ENCODE data around the gene KLHL36.

DNA sequence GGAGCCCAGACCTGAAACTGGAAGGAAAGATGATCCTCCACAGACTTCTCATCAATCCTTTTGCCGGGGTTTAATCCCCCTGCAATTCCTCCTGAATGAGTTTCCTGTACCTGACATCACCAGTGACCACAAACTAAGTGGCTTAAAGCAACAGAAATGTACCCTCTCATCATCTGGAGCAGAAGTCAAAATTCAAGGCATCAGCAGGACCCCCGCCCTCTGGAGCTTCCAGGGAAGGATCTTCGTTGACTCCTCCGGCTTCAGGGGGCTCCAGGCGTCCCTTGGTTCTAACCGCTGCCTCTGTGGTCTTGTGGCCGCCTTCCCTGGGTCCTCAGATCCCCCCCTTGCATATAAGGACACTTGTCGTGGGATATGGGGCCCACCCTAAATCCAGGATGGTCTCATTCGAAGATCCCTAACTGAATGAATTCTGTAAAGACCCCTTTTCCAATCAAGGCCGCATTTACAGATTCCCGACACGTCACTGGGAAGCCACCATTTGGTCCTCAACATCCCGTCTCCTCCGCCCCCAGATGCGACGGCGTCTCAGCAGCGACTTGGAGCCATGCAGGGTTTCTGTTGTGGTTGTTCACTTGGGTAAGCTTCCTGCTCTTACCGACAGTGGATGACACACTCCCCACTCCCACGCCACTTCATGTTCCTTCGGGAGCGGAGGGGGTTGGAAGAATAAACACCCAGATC, 19.4 kb upstream of the OSGIN1 start:
- PRO-cap, result no peak

- PRO-cap, result unidirectional peak, plus-strand start at chr16:83939674
Observed at GRCh38 chr16:83939094-83939819, 13.8 kb upstream of the OSGIN1 start.

GRCh38 chr16:83963190-83963931, 4.7 kb upstream of the NECAB2 start:
- PRO-cap, result no peak

DNA sequence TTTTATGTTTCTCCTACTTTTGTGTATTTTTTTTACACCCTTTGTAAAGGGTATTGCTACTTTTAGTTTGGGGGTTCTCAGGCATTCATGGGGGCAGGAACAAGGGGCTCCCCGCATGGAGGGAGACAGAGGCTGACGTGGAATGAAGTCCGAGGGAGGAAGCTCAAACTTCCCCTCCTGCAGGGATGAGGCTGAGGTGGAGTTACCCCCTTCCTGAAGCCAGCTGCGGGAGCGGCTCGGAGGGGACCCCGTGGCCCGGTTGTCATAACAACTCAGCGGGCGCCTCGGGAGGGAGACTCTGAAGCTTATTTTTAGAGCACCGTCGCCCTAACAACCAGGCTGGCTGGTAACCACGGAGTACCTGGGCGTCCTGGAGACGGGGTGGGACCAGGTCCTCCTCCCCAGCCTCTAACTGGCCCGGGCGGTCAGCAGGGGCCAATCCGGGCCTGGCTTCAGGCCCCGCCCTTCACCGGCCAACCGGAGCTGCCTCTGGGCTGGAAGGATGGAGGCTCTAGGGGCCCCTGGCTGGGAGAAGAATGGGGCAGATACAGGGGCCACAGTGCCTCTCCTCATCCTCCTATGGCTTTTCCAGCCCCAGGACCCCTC, 27.7 kb downstream of the NECAB2 start:
- PRO-cap, result no peak

GRCh38 chr16:84082005-84082602, 34.6 kb downstream of the MBTPS1 start:
- PRO-cap, result no peak

DNA sequence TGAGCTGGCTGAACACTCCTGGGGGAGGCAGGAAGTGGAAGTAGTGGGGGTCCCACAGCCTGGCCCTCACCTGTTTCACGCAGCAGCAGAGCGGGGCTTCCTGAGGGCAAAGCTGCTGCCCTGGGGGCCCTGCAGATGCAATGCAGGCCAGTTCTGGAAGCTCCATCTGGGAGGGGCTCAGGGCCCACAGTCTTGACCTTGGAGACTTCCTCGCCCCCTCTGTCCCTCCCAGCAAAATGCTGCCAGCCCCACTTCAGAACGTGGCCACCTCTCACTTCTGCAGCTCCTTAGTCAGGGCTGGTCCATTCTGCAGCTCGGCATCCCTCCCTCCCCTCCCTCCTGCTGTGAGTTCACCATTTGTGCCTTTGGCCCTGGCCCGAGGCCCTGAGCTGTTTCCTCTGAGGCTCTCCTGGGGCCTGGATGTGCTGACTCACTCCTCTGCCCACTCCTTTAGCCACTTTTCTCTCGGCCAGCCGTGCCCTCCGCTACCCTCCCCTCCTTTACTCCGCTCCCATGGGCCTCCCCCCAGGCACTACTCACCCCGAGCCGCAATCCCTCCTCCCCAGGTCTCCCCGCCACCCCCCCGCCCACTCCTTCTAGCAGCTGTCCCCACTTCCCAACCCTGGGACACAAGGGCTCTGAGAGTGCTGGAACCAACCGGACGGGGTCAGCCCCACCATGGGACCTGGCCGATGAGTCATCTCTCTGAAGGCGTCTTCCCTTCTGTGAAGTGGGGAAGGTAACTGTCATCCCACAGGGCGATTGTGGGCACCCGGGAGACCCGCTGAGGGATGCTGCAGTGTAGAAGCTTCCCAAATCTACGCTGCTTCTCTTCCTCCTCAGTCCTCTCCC, 11.6 kb downstream of the KCNG4 start:
- PRO-cap, result no peak

DNA sequence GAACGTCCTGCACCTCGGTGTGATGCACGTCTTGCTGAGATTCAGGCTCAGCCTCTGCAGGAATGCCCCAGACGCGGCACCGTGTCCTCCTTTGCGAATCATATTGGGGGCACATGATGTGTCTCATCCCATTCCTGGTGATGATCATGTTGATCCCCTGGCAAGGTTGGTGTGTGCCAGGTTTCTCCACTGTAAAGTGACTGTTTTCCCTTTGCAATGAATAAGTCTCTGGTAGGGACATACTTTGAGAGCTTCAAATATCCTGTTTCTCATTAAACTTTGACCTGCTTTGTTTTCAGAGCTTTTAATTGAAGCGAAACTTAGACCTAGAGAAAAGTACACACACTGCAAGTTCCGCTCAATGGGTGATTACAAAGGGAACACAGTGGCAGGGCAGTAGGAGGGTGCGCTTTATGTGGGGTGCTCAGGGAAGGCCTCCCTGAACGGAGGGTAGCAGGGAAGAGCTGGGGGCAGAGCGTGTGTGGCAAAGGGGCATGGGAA, 9.6 kb upstream of the ATP2C2 start:
- PRO-cap, result no peak

DNA sequence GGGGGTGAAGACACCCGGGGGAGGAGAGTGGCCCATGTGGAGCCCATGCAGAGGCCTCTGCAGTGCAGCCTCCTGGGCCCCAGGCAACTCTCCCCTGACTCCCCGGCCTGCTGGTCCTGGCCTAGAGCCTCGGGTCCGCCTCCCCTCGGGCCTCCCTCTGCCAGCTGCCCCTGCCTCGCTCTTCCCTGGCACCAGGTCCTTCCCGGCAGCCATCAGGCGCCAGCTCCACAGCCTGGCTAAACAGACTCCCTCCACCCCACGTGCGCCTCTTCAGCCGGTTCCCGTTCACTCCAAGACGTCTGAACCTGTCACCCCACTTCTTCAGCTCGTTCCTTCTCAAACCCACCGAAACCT, 538 bp upstream of the MEAK7 start:
- PRO-cap, result no peak

- PRO-cap, result no peak
Observed at GRCh38 chr16:84506175-84506712, 1.8 kb upstream of the MEAK7 start.

DNA sequence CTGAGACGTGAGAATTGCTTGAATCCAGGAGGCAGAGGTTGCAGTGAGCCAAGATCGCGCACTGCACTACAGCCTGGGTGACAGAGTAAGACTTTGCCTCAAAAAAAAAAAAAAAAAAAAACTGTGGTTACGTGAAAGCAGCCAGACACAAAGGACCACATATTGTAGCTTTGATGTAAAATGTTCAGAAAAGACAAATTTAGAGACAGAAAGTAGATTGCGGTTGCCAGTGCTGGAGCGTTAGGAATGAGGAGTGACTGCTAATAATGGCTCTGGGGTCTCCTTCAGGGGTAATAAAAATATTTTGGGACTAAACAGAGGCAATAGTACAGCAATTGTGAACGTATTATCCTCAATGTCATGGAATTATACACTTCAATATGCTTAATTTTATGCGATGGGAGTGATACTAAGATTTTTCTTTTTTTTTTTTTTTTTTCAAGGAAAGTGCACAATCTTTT, 4.1 kb upstream of the MEAK7 start:
- PRO-cap, result no peak

DNA sequence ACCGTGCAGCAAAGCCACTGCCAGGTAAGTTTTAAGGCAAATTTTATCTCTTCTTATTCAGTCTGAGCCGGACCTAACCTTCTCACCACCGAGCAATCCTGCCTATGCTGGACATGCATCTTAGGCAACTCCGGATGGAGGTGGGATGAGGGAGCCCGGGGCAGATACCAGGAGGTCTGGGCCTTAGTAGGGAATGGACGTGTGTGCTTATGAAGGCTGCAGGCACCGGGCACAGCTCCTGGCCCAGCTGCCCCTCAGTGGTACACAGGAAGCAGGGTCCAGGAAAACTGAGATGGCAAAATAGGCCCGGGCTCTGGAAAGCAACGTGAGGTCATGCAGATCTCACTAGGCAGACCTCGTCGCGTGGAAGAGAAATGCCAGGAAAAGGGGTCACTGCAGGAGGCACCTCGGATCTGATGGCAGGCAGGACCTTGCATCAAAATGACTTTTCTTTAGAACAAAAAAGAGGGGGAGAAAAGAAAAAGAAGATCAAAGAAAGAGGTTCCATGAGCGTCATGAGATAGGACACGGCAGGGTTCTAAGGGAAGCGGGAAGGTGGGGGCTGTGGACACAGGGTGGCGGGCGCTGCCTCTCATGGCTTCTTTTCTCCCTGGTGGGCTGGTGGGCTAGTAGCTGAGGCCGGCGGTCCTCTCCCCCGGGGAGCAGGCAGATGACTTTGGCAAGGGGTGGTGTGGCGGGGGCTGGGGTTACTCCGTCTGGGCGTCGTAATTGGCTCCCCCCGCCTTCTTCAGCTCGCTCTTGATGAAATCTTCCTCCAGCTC, 51.5 kb downstream of the COTL1 start:
- PRO-cap, result no peak

GRCh38 chr16:84583983-84584460, 33.9 kb downstream of the COTL1 start:
- PRO-cap, result no peak

GRCh38 chr16:84600635-84601408, 17.1 kb downstream of the COTL1 start:
- PRO-cap, result no peak

DNA sequence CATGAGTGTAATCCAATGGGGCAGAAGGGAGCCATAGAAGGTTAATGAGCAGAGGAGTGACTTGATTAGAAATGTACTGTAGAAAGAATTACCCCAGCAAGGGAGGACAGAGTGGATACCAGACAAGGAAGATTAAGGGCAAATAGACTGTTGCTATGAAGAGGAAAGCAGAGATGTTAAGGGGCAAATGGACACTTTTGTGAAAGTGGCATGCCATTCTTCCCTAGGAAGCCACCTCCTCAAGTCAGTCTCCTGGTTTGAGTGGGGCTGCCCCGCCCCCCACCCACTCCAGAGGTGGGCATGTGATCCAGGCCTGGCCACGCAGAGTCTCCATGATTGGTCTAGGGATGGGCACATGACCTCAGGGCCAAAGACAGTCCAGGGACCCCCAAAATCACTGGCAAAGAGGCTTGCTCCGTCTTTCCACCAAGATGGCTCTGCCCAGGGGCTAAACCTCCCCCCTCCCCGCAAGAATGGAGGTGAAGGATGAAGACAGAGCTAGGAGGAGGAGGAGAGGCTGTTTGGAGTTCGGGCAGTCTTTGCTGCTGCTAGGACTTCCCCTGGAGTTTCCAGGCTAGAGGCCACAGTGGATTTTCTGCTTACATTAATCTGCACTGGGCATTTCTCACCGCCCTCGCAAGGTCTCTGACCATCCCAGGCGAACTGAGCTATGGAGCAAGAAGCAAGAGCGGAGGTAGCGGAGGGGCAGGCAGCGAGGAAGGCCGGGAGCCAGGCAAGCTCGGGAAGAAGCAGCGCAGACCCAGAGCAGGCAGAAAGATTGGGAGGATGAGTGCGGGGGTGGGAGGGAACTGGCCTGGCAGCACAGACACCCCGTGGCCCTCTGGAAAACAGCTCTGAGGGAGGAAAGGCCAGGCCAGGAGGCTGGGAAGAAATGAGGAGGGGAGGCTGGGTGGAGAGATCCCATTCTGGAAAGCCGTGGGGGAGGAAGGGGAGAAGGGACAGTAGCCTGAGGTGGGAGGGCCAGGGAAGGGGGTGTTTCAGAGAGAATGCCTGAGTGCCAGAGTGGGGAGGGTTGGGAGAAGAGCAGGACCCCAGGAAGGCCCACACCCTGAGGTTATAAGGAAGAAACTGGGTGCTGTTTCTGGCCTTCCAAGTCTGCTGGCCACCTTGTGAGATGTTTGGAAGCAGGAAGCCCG, 3.9 kb downstream of the COTL1 start:
- PRO-cap, result no peak

- PRO-cap, result bidirectional peak, plus-strand start at chr16:84648522, minus-strand start at chr16:84648379
Observed at GRCh38 chr16:84647929-84648604, at the start of gene KLHL36. KLHL36 (plus strand) TSS chr16:84648511.

- PRO-cap, result bidirectional peak, plus-strand start at chr16:84648966, minus-strand start at chr16:84648889; bidirectional peak, plus-strand start at chr16:84649059, minus-strand start at chr16:84649060
Observed at GRCh38 chr16:84648605-84649934, 759 bp downstream of the KLHL36 start.

DNA sequence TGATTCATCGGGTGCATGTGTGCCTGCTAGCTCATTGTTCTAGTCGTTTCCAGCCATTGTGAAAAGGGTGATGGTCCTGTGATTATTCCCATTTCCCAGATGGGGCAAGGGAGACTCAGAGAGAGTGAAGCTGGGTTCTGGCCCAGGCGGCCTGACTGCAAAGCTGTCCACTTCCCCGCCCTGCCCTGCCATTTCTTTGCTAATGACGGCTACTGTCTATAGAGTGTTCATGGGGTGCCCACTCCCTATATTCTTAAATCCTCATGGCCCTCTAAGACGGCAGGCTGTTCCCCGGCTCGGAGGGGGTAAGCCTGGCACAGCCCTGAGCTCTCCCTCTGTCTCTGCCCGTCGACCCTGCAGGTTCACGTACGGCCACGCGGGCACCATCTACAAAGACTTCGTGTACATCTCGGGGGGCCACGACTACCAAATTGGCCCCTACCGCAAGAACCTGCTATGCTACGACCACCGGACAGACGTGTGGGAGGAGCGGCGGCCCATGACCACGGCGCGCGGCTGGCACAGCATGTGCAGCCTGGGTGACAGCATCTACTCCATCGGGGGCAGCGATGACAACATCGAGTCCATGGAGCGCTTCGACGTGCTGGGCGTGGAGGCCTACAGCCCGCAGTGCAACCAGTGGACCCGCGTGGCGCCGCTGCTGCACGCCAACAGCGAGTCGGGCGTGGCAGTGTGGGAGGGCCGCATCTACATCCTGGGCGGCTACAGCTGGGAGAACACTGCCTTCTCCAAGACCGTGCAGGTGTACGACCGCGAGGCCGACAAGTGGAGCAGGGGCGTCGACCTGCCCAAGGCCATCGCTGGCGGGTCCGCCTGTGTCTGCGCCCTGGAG, 13.1 kb downstream of the KLHL36 start:
- PRO-cap, result no peak

DNA sequence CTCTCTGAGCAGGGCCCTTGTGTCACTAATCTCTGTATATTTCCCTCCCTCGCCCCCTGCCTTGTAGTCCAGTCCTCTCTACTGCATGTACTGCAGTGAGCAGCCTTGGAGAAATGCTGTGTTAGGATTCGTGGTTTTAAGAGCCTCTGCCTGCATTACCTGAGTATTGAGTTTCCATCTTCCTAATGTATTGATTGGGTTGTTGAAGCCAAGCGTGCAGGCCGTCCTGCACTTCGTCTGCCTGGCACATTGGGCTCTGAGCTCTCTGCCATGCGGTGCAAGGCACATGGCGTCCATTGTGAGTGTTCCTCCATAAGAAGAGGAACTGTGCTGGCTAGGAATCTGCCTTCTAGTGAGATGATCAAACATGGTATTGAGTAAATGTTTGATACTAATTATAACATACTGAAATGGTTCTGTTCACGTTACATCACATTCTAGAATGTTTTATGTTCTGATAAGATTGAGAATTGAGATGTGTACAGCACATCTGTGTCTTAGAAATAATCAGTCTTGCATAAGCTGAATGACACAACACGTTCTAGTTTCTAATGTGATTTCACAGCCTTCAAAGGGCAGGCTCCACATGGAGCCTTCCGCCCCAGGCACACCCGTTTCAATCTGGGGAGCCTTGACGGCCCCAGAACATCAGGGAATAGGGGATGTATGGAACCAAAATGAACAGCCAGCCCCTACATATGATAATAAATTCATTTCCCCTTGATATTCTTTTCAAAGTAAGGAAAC, 42.8 kb downstream of the USP10 start:
- PRO-cap, result no peak

- PRO-cap, result no peak
Observed at GRCh38 chr16:84767982-84768615, 51.7 kb upstream of the CRISPLD2 start.

DNA sequence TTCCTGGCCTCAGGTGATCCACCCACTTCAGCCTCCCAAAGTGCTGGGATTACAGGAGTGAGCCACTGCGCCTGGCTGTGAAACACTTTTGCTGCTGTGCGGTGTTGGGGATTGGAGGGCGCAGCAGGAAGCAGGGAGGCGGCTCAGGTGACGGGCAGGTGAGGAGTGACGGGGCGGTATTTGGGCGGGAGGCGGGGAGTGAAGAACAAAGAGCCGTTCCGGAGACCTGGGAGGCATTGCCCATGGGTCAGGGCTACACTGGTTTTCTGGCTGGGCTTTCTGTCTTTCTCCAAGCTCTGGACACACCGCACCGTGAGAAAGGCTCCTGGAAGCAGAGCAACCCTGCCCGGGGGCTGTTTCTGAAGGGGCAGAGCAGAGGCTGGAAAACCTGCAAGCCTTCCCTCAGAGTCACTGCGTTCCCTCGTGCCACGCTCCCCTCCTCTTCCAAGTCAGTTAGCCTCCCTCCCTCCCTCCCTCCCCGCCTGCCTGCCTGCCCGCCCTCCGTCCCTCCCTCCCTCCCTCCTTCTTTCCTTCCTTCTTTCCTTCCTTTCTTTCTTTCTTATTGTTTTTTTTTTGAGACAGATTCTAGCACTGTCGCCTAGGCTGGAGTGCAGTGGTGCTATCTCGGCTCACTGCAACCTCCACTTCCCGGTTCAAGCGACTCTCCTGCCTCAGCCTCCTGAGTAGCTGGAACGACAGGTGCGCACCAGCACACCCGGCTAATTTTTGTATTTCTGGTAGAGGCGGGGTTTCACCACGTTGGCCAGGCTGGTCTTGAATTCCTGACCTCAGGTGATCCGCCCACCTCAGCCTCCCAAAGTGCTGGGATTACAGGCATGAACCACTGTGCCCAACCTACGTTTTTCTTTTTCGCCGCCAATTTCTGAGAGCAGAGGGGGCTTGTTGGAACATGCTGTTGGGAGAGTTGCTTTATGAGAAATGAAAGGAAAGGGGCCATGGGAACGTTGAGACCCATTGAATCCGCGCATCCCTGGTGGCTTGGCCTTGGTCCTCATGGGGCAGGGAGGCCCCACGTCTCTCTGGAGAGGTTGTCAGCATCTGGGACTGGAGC, 22.4 kb downstream of the CRISPLD2 start:
- PRO-cap, result unidirectional peak, plus-strand start at position 179 of the sequence; unidirectional peak, plus-strand start at position 208 of the sequence